ENCODE measurements around a stretch of chrX.

GRCh38 chrX:41350054-41351056 is 16.4 kb downstream of the DDX3X start:
- PRO-cap, result no peak

DNA sequence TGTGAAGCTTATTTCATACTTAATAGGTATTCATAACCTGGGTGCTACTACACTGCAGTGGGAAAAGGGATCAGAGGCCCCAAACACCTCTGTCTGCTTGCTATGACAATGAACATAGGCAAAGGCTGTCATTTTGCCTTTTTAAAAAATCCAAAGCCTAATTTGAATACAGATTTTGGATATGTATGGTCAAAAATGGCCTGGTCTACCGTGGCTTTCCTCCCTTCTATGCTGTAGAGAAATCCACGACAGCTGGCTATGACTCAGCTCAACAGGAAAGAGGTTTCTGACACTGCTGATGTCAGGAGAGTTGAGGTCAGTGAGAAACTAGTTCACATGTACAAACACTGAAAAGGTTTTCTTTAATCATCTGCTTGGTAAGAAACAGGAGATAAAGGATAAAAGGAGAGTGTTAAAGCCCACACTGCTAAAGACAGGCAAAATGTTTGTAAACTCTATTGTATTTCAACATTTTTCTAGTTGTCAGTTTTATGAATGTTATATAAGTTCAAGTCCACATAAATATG is 113.8 kb downstream of the NYX start:
- PRO-cap, result unidirectional peak, minus-strand start at position 233 of the sequence

DNA sequence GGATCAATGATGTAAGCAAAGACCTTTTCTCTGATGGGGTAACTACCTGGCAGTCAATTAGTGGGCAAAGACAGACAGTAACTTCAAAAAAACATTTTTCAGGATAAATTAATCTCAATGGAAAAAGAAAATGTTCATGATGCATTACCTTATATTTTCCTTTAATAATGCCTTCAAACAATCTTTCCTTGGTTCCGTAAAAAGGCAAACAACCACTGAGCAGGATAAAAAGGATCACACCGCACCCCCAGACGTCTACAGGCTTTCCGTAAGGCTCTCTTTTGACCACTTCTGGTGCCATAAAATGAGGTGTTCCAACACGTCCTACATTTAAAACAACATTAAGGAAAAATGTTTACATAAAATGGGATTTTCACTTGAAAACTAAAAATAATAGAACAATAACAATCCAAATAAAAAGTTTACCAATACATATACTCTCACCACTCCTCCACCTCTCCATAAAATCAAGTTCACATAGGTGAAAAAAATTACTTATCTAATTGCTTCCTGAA is 23.6 kb upstream of the GPR34 start:
- PRO-cap, result no peak

GRCh38 chrX:41718974-41719201 is 5.1 kb upstream of the GPR82 start:
- PRO-cap, result no peak

- PRO-cap, result no peak
These were observed 3.4 kb upstream of the GPR82 start for GRCh38 chrX:41720585-41721001.

DNA sequence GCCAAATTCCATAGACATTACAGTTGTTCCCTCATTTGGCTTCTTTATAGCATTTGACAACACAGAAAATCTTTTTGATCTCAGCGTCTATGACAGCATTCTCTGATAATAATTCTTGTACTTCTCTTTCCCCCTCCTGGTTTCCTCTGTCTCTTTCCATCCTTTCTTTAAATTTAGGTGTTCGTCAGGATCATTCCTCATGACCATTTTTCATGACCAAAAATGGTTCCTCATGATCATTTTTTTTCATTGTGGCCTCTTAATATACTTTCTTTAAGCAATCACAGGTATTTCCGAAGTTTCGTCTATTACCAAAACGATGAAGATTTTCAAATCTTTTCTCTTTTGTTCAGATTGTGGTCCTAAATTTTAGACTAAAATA is 99.6 kb downstream of the GPR82 start:
- PRO-cap, result no peak

GRCh38 chrX:41899259-41899884 is 24.0 kb downstream of the CASK start:
- PRO-cap, result no peak

- PRO-cap, result no peak
These were observed 1.4 kb downstream of the CASK start for GRCh38 chrX:41921964-41922442.

DNA sequence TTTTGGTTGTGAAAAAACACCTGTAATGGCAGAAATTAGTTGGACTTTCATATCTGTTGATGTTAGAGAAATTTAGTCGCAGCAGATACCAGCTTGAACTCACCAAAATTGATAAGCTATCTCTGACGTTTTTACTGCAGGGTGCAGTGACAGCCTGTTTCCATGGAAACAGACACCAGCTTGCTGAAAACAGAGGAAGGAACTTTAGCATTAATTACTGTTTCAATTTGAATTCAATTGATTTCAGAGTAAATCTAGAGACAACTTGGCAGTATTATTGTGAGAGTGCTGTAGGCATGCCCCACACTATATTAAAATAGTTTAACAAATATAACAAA is 246.5 kb downstream of the PPP1R2C start:
- PRO-cap, result no peak

- PRO-cap, result no peak
These were observed 398.7 kb upstream of the PPP1R2C start for GRCh38 chrX:43176616-43177065.

GRCh38 chrX:43702506-43703008 is 46.5 kb downstream of the MAOA start:
- PRO-cap, result no peak

- PRO-cap, result no peak
These were observed 51.9 kb downstream of the MAOA start for GRCh38 chrX:43707668-43708647.

DNA sequence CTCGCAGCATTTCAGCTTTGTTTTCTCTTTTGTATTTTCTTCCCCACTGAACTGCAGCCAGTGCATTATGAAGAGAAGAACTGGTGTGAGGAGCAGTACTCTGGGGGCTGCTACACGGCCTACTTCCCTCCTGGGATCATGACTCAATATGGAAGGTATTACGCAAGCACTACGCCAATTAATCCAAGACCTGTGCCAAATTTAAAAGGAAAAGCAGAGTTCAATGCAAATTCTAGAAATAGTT is 85.7 kb downstream of the MAOA start:
- PRO-cap, result no peak

DNA sequence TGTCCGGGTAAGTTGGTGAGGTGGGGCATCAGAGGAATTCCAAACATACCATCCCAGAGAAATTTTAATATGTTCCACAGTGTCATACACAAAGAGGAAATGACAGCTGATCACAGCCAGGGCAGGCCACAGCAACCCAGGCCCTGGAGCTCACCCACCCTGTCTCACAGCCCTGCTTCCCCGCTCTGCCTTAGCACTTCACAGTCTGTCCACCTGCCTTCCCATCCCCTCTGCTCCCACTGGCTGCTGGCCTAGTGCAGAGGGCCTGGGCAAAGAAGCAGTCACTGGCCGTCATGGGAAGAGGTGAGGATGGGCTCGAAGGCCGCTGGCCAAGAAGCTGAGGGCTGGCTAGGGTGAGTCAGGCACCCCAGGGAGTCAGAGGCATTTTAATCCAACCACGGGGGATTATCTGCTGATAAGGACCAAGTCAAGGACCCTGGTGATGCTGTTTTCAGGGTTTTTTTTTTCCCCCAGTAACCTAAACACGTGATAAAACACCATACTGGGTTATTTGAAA is 3.1 kb downstream of the NDP start:
- PRO-cap, result no peak

DNA sequence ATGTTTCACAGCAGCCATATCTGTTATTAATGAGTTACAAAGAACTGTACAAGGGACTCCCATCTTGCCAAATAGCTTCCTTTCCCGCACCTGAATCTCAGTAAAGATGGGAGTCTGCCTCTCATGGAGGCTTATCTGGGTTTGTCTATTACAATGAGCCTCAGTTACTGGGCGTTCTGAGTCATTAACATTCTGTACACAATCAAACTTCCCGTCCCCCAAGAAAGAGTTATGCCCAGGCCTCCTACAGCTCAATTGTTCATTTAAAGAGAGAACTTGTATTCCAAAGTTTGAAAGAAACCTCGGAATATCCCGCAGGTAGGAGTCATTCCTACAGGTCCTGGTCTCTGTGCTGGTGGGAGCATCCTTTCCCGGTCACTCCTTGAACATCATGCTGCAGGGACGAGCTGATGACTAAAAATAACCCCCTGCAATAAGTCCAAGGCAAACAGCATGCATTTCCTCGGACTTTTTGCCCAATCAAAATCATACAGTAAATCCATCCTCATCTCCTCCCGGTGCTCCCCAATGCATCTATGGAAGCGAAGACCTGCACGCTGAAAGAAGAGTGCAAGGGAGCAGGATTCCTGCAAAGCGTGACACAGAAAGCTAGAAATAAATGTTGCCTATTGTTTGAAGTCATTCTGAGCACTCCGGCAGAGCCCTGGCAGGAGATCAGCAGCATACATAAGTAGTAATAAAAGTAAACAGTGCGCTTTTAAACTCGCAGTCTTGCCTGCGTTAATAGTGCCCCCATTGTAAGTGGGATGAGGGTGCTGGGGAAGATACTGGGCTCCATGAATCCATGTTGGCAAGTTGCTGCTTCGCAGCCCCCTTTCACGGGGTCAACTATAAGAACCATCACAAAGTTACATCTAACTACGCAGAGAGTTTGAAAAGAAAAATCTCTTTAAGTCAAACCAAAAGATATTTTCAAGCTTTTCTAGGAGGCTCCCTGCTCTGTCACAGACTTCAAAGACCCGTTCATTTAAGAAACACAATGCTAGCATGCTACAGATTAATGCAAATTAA is 722 bp downstream of the NDP start:
- PRO-cap, result no peak

DNA sequence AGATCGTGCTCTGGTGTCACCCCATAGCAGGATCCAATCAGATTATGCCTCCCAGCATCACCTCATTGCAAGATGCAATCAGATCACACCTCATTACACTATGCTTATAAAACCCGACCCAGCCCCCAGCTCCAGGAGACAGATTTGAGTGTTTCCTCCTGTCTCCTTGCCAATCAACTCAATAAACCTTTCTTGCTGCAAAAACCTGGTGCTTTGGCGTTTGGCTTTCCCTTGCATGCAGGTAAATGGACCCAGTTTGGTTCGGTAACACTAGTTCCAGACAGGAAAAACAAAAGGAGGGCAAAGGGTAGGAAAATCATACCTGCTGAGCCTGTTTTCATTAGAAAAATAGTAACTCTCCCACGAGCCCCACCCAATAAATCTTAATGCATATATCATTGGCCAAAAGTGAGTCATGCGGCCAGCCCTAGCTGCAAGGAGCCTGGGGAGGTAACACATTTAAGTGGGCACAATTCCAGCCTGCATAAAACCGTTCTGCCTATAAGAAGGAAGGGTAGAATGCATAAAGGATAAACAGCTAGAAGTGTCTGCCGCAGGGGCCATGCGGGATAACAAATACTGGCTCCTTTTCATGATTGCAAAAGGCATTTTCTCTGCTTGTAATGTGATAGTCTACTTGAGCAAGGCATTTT is 37.3 kb downstream of the EFHC2 start:
- PRO-cap, result no peak

DNA sequence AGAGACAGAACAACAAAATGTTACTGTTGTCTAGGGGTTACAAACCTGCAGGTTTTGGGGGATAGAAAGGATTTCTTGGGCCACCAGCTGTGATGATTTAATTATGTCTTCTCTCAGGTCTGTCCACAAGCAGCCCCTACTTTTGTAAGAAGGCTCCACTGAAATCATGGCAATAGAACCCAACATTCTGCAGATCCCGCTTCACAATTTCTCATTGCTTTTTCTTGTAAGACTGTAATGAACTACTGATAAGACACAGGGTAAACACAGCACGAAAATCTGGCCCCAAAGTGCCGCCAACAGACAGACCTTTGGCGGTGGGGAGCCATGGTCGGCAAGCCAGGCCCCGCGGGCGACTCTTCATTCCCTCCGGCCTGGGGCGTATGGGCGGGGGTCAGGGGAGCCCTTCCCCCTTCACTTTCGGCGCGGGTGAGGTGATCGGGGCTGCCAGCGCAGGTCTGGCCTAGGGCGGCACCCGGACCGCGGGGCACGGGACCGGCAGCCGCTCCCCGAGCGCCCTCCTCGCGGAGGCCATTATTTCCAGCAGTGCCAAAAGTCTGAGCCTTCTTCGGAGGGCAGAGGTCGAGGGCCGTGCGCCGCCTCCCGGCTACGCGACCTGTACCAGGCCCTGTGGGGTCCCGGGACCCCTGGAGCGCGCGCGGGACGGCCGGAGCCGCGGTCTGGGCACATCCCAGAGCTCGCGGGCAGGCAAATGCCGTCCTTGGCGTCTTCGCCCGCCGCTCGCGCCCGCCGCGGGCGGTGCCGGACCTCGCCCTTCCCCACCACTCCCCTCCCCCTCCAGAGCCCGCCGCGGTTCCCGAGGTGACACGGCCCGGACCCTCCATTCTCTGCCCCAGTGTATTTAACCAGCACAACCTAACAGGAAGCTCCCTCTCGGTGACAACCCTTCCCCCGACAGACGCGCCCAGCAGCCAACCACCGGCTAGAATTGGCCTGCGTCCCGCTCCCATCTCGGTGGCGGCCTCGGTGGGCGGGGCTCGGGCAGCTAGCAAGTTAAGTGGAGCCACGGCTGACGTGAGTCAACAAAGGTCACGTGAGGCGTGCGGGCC is 611 bp upstream of the KDM6A start:
- PRO-cap, result bidirectional peak, plus-strand start at position 306 of the sequence, minus-strand start at position 213 of the sequence; bidirectional peak, plus-strand start at position 565 of the sequence, minus-strand start at position 532 of the sequence; bidirectional peak, plus-strand start outside the sequence, minus-strand start at position 850 of the sequence

- PRO-cap, result no peak
These were observed 80.8 kb downstream of the KDM6A start for GRCh38 chrX:44953805-44954108.

- PRO-cap, result no peak
These were observed 95.3 kb downstream of the DIPK2B start for GRCh38 chrX:45105219-45105843.

DNA sequence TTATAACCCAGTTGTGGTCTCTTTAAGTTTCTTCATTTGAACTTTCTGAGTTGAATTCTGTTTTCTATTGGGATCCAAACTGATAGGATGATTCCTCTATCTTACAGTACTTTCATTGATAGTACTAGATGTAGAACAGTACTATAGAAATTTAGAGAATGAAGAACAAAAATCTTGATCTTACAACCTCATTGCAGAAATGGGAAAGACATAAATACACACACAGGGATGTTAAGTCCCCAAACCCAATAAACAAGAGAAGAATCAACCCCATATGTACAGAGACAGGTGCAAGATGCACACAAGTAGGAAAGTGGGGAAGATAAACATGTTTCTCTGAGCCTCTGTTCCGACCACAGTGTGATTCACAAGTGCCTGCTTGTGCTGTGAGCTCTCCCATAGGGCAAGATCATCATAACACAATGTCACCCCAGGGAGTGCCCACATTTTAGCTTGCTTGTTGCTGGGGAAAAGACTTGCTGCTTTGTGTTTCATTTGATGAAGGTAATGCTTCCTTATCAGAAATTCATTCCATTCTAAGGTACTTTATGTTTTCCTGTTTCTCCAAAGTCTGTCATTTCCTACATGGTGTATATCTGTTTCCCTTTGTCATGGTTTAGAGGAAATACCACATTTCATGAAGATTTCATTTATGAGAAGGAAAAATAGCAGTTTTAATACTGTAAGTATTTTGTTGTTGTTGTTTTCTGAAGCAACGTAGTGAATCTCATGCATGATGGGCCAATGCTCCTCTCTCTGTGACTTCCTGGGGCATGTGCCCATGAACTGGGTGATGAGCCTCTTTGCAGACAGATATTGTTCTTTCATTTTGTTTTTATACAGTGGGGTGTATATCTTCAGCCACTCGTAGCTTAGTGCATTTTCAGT is 304.5 kb upstream of the DIPK2B start:
- PRO-cap, result no peak

Data from left colon (tissue), 1 donor.